Placental epithelial cell (primary cell): ENCODE measurements around the genes TRA2A and OSBPL3.

GRCh38 chr7:22561234-22562300 lies 61.6 kb upstream of the STEAP1B start:
- CAGE, long polyA plus RNA: no peak

DNA sequence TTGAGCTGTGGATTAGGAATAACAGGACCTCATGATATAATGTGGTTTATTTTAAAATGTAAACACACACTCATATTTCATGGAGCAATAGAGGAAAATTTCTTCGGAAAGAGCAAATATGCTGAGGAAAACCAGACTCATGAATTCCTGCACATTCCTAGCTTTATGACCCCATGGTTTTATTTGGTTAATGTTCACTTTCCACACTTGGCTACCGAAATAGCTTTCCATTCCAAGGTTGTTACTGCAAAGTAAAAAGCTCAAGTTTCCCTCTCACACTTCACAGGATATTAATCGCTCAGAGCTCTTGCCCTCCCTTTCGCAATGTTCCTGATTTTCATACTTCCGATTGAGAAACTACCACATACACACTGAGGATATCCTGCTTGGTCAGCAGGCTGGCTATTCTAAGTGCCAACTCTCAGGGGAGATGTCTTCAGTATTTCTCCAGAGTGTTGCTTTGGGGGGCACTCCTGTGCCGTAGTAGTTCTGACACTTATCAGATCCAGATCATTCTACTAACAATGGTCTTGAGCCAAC lies 77.5 kb upstream of the STEAP1B start:
- CAGE, long polyA plus RNA: no peak

GRCh38 chr7:22702819-22703492 lies 24.0 kb upstream of the IL6 start:
- CAGE, long polyA plus RNA: no peak

DNA sequence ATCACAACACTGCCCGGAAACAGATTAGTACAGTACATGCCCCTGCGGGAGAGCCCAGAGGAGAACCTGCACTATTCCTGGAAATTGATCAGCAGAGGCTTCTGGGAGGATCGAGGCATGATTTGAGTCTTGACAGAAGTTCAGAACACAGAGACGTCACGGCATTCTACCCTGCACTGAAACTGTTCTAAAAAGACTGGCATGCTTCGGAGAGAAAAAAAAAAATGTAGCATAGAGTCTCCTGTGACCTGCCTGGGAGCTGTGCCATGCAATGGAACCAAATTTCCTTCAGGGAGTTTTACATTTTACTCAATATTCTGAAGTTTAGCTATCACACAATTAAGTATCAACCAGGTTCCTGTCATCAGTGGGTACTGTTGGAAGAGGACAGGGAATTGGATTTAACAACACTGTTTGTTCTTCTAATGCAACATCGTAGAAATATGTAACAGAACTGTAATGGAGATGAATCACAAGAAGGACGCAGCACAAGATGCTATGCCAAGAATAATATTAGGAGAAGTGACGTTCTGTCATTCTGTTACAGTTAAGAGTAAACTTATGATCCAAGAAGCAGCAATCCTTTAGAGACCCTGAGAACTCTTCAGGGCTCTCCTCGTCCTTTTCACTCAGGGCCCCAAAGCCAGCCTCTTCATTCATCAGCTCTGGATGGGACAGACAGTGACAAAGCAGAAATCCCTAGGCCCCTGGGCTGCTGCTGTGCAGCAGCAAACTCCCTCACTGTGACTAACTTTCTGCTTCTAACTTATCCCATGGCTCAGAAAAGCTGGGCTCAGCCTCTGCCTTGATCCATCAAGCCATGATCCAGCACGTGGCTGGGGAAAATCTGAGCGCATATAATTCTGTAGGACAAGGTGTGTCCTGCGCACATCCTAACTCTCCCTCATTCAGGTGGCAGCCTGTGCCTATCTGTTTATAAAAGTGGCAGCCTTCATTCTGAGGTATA lies 8.9 kb upstream of the IL6 start:
- CAGE, long polyA plus RNA: no peak

- CAGE, long polyA plus RNA: no peak
Observed at GRCh38 chr7:23012750-23013126, 1.2 kb downstream of the HYCC1 start.

DNA sequence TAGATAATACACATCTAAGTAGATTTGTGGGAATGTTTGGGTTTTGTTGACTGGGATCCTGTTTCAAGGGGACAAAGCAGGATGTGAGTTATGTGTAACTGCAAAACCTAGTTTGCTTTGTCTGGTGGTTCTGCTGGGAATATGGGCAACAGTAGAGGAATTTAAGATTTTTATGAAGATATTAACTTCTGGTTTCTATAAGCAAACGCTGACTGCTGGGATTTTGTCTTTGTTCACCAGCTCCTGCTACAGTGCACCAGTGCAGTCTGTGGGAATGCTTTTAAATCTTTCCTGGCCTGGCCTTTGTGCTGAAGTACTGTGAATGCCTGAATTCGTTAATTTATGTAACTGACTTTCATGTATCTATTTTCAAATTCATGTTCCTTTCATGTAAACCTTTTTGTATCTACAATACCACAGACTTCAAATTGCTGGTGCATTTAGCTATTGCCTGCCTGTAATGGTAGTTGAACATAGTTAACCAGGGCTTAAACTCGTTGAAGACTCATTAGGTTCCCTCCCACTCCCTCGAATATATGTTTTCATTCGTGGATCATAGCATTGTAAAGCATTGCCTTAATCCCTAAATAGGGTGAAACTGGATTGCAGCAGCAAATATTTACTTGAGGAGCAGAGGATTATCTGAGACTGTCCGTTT lies 1.5 kb downstream of the KLHL7 start:
- CAGE, long polyA plus RNA: no peak

DNA sequence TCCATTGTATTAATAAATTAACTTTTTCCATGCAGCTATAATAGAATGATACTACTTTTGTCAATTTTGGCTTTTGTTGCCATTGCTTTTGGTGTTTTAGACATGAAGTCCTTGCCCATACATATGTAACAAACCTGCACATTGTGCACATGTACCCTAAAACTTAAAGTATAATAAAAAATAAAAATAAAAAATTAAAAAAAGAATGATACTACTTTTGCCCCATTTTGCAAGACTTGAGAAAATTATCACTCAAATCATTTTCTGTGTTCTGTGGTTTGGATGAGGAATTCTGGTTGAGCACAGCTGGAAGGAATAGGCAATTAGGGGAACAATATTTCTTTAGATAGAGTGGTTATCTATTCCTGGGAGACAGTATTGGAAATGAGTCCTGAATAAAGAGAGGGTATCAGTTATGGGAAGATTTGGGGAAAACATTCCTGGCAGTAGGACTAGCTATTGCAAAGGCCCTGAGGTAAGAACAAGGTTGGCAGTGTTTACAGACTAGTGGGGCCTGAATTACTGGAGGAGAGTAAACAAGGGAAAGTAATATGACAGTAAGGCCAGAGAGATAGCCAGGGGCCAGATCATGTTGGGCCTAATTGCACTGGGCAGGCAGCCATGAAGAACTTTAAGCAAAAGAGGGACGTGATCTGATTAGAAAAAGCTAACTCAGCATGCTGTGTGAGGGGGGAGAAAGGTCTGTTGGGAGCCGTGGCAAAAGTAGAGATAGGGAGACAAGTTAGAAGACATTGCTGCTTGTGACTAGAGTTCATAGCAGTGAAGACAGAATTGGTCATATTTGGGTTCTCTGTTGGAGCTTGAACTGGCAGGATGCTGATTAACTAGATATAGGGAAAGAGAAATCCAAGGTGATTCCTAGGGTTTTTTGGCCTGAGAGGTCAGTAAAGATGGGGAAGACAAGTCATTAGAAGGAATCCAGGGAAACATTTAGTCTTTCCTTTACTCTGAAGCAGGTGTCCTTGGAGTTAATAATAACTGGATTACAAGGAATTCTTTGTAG lies 9.1 kb downstream of the NUP42 start:
- CAGE, long polyA plus RNA: no peak

- CAGE, long polyA plus RNA: no peak
Observed at GRCh38 chr7:23247541-23248344, 1.2 kb downstream of the GPNMB start.

DNA sequence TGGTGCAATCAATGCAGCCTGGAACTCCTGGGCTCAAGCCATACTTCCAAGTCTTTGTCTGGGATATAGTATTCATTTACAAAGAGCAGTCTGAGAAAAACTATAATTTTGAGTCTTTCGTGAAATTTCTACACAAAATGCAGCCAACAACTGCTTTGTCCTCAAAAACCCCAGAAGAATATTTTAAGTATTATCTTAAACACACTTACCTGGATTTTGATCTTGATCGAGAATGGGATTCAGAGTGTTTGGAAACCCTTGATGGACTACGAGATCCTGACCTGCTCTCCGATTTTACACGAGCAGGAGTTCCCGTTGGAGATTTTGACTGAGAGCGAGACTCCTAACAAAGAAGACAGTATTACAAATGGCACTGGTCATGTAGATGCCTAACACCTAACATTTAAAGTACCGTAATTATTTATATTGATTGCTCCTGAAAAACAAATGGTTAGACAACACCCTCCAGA lies 10.2 kb downstream of the TRA2A start:
- CAGE, long polyA plus RNA: no peak

DNA sequence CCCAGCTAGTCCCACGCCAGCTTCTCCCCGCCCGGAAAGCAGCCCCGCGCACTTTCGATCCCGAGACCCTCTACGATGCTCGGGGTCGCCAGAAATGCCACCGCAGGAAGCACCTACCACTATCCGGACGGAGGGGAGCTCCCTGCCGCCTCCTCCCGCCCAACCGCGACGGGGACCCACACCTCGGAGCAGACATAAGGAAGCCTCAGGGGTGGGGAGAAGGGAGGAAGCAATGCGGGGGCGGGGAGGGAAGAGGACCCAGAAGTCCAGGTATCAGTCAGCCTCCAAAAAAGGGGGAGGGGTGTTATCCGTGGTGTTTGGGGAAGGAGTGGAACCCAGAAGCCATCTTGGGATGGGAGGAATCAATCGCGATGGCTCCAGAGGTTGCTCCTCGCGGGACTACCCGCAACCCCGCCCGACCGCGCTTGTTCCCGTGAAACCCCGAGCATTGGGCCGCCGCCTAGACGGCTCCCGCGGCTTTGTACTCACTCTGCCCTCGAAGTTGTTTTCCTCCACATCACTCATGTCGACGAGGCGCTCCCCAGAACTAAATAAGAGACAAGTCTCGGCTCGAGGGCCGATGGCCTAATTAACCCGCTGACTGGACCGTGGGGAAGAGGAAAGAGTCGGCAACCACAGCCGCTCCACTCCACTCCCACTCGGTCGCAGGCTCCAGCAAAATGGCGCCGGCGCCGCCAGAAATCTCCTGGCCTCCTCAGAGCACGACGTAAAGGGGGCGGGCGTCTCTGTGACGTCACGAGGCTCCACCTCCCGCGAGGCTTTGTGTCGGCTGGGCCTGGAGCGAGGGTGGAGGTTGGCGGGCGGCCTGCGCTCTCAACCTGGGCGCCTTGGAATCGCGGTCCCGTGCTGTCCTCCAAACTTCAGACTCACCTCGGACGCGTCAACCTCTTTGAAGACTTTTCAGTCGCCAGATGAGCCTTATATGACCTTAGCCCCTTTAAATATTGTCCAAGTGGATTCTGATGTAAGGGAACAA lies at the start of gene TRA2A:
Gene TRA2A, minus strand, starts transcription at position 682 of the 997 bp plus-strand sequence.
- CAGE, long polyA plus RNA: no peak

GRCh38 chr7:23532315-23532591 lies 472 bp upstream of the TRA2A start:
- CAGE, long polyA plus RNA: no peak

GRCh38 chr7:24477768-24478274 lies 95.4 kb upstream of the PALS2 start:
- CAGE, long polyA plus RNA: no peak

- CAGE, long polyA plus RNA: no peak
Observed at GRCh38 chr7:24715502-24715974, 41.7 kb downstream of the GSDME start.

- CAGE, long polyA plus RNA: no peak
Observed at GRCh38 chr7:24741794-24742542, 15.3 kb downstream of the GSDME start.

- CAGE, long polyA plus RNA: no peak
Observed at GRCh38 chr7:24781162-24781525, 23.9 kb upstream of the GSDME start.

DNA sequence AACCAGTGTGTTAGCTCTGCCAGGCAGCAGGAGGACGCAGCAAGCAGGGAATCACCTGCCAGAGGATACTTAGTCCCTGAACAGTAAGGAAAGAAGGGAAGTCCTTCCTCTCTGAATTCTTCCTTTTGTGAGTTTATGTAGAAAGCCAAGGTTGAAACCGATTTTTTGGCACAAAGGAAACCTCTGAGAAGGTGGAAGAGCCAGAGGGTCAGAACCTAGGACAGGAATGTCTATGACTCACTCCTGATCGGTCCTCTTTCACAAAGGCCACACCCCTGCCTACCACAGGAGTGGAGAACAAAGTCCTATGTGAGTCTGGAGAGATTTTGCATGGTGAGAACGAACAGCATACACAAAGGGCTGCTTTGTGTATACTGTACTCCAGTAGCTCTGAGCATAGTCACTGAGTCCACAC lies 68.8 kb upstream of the GSDME start:
- CAGE, long polyA plus RNA: no peak

DNA sequence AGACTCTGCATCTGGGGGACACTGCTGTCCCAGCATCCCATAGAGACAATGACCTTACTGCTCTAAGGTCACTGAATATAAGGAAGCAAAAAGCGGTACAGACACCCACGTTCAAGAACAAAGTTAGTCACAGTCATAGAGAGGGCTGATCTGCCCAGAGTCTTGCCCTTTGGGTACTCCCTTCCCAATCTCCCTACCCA lies 76.3 kb upstream of the GSDME start:
- CAGE, long polyA plus RNA: no peak

DNA sequence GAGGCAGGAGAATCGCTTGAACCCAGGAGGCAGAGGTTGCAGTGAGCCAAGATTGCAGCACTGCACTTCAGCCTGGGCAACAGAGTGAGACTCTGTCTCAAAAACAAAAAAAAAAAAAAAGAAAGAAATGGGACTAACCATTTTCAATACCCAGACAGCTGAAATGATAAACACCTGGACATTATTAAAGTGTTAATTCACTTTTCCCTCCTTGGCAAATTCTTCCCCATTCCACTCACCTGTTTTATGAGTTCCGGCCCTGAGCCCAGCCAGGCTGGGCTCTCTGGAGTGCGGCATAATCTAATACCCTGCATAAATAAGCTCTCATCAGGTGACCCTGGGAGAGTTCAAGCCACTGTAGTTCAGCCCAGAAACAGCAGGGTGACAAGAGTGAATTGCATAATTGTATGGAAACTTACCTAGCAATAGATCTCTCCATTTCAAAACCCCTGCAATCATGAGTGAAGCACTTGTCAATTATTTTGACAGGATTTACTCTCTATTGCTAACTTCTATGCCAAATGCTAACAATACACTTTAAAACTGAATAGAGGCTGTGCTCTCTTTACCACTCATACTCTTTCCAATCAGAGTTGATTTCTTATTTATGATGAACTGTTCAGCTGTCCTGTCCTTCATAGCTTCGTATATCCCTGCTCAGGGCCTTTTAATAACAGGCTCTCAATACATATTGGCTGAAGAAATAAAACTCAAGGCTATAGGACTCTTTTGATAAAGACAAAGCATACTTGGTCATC lies 94.7 kb downstream of the OSBPL3 start:
- CAGE, long polyA plus RNA: no peak

- CAGE, long polyA plus RNA: no peak
Observed at GRCh38 chr7:24932760-24933173, 47.2 kb downstream of the OSBPL3 start.

- CAGE, long polyA plus RNA: no peak
Observed at GRCh38 chr7:24979782-24980292, at the start of gene OSBPL3. Gene OSBPL3, minus strand, starts transcription at chr7:24980178.